Measurements from ENCODE around the gene UBXN7.

DNA sequence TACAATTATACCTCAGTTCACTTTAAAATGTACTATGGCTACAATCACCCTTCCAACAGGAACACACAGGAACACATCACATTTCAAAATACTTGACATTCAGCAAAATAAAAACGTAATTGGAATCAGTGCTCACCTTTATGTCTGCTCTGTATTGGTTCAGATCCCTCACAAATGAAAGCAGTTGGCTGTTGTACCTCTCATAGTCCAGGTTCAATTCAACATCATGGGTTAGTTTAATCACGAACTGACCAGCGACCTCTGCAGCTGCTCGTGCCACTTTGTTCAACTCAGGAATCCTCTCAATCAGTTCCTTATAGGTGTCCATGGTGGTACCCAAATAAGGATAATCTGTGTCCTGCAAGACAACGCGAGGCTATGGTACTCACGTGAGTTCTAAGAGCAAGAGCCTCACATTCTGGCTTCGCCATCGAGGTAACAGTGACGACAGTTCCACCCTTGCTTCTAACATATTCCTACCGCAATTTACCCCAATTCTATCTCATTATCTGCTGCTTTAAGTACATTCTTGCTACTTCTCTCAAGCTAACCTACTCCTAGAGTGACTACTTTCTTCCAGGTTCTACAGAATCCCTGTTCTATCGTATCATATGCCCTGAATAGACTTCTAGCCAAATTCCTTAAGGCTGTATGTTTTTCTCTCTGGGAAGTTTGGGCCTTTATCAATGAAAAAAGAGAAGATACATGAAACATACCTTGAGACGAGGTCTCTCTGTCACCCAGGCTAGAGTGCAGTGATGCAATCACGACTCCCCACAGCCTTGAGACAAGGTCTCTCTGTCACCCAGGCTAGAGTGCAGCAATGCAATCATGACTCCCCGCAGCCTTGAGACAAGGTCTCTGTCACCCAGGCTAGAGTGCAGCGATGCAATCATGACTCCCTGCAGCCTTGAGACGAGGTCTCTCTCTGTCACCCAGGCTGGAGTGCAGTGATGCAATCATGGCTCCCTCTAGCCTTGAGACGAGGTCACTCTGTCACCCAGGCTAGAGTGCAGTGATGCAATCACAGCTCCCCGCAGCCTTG is 26.6 kb downstream of the TFRC start:
- PRO-cap: no peak

- PRO-cap: no peak
Observed at GRCh38 chr3:196096331-196096998, 14.6 kb upstream of the TFRC start.

DNA sequence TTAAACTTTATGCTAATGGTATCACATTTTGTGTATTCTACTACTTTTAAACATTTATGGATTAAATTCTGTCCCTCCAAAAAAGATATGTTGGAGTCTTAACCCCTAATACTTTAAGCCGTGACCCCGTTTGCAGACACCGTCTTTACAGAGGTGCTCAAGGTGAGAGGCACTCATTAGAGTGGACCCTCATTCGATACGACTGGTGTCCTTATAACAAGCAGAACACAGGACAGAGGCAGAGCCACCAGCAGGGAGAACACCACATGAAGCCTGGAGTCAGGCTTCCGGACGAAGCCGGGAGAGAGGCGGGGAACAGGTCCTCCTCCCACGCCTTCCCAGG is 33.8 kb downstream of the ZDHHC19 start:
- PRO-cap: no peak

- PRO-cap: no peak
Observed at GRCh38 chr3:196193193-196194098, 17.8 kb downstream of the ZDHHC19 start.

GRCh38 chr3:196336446-196336978 is 1.7 kb downstream of the TM4SF19 start:
- PRO-cap: no peak

DNA sequence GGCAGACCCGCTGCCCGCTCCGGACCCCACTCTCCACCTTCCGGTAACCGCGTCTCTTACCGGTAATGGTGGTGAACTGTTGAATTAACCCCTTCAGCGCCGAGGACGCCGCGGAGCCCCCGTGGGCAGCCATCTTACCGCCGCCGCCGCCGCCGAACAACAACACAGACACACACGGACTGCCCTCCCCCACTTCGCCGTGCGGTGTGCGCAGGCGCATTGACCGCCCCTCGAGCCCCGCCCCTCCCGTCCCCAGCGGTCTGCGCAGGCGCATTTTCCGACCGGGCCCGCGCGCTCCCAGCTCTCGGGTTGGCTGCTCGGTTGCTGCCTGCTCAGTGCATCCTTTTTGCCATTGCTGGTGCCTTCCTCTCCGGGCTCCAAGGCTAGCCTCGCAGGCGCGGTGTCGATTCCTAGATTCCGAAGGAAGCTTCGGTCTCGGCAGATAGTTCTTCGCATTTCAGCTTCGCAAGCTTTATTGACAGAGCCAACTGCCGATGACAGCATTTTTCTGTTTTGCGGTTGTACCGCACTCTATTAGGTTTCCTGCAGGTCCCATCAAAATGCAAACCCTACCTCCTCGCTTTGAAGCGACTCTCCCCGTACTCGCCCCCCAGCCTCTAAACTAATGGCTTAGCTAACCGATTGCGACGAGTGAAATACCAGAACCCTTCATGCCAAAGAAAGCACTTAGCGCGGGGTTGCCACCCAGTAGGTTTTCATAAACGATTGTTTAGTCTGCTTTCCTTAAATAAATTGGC is at the start of gene UBXN7:
UBXN7 (minus strand) TSS at position 161 of the 758 bp plus-strand sequence.
- PRO-cap: bidirectional peak, plus-strand start at position 415 of the sequence, minus-strand start at position 161 of the sequence

DNA sequence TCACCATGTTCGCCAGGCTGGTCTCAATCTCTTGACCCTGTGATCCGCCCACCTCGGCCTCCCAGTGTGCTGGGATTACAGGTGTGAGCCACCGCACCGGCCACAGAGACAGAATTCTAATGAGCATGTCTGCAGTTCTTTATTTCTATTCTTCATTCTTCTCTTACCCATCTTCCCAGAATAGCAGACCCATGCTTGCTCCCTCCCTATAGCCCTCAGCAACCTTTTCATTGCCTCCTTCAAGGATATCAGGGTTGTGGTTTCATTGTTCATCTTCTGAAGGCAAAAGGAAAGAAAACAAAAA is 257 bp downstream of the SMCO1 start:
- PRO-cap: no peak

DNA sequence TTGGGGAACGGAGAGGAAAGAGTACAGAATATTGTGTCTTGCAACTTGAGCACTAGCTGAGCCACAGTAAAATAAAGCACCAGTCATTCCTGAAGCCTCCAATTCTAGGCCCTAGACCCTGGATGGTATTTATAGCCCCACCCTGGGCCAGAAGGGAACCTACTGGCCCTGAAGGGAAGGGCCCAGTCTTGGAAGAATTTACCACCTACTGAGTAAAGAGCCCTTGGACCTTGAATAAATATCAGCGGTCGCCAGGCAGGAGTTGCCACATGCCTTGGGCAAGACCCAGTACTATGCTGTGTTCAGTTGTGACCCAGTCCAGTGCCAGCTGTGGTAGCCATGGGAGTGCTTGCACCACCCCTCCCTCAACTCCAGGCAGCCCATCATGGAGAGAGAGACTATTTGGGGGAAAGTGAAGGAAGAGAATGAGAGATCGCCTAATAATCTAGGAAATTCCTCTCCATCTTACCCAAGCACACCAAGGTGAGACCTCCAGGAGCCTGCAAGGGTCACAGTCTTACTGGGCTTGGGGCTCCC is 26.9 kb downstream of the NCBP2 start:
- PRO-cap: no peak

DNA sequence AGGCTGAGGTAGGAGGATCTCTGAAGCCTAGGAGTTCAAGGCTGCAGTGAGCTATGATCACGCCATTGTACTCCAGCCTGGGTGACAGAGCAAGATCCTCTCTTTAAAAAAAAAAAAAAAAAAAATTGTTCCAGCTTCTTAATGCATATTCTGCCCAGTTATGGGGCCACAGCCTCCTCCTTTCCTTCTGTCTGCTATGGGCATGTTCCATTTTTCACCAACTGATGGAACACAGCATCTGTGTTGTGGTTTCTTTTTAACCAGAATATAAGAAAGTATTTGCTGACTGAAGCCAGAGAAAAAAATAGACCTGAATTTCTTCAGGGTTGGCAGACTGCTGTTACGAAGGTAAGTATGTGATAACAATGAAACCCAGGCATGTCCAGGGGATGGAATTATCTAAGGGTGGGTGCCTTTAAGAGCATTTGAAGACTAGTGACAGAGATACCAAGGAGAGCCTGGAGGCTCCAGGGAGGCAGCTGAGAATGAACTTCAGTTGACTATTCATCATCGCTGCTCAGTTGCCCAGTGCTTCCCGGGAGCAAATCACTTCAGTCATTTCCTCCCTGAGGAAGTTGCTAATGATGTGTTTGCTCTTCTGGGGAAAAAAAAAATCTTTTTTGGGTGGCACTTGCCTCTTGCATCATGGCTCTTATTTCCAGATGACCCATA is 14.7 kb downstream of the NCBP2 start:
- PRO-cap: no peak

DNA sequence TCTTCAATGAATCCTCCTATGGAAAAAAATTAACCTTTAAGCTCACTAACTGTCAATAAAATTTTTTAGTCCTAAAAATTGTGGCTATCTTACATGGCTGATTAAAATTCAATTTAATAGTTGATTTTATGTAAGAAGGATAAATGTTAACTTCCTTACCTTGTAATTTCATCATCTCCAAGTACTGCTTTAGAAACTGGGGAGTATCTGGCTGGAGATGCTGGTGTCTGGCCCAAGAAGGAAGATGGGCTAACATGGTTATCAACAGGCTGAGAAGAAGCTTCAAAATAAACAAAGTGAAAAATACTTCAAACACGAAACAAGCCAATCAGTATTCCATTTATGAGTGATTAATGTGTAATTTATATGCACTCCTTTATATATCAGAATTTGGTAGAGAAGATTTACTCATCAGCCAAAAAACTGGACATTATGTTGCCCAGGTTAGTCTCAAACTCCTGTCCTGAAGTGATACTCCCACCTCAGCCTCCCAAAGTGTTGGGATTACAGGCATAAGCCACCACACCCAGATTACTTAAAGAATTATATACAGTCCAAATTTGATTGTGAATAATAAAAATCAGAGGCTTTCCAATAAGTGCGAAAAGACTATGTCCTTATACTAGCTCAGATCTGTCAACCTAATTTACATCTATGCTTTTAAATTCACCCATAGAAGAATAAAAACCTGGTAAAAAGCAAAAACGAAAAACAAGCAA is 89.8 kb upstream of the MELTF start:
- PRO-cap: no peak

DNA sequence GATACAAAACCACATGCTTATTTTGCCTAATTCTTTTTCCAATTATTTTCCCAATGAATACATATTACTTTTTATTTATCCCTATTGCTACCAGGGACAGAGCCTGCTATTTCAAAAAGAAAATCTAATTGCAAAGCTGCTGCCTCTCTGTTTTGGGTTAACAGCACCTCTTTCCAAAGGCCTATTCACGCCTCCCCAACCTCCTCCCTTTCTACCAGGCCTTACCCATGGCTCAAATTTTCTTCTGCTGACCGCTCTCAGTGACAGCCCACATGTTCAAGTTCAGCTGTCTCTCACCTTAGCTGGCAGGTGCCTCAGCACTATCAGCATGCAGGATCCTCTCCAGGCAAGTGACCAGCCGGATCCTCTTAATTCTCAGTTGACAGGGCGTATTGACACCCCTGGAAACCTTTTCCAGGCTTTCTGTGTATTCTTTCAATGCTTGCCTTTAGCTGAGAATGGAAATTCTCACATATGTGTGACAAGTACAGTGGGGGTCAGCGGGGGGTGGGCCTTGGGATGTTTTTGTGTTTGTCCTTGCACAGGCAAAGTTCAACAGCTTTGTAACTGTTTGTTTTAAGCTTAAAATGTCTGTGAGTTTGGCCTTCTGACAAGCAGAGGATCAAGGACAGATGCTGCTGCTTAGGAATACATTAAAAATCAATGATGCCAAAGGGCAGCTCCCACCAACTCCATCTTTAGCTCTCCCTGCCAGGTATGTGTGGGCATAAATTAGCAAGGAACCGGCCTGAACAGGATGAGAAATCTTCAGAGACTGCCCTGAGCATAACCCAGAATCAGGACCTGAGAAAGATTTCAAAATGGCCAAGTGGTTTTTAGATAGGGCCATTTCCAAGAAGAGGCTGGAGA is 17.4 kb upstream of the BDH1 start:
- PRO-cap: no peak

DNA sequence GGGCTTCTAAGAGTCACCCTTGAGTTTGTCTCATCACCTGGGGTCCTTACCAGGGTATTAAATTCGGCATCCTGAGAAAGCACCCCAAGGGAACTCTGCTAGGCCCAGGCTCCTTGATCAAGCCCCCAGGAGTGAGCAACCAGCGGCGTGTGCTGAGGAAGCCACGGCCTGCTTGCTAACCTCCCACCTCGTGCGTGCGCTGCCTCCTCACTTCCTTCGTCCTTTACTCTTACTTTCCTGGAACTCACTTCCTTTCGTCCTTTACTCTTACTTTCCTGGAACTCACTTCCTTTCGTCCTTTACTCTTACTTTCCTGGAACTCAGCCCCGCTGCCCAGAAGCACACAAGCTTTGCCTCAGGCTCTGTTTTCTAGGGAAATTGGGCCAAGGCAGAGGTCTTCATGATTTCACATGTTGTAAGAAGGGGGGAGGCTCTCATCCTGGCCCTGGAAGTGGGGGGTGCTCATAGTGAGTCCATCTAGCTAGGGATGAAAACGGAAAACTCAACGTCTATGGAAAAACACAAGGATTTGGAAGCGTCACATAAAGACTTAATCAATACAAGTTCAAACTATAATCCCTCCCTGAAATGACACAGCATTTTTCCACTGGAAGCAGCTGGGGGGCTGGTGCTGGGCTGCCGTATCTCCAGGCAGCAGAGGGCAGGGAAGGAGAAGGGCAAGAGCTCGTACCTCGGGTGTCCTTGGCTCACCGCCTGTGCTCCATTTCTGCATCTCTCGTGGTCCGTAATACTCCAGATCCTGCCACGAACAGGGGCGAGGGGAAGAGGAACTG is 36.8 kb upstream of the BDH1 start:
- PRO-cap: no peak

- PRO-cap: no peak
Observed at GRCh38 chr3:197748677-197749044, 1.0 kb upstream of the FYTTD1 start.

- PRO-cap: no peak
Observed at GRCh38 chr3:197847790-197848205, 56.7 kb downstream of the LRCH3 start.

DNA sequence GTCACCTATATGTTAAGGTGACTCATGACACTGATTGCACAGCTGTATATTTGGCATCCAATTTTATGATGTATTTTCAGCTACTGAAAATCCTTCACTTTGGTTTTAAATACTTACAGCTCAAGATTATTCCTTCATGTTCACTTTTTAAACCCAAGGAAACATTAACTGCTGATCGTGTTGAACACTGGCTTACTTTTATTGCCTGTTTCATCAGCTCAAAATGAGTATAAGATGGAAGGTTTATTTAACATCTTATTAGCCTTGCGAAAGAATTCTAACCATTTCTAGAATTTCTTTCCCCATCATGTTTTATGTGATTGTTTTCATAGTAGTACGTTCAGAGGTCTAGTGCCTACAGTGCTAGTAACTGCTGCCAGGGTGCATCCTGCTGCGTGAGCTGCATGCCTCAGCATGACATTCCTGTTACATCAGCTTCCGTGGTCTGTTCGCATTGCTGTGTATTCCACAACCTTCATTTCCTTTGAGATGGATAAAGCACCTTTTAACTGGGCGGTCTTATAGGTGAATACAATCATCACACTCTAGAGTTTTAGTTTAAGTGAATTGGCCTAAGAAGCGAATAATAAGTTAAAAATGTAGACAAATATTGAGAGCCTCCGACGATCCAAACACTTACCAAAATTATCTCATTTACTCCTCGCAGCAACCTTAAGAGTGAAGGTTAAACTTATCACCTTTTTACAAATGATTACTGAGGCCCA is 63.9 kb downstream of the LRCH3 start:
- PRO-cap: no peak

DNA sequence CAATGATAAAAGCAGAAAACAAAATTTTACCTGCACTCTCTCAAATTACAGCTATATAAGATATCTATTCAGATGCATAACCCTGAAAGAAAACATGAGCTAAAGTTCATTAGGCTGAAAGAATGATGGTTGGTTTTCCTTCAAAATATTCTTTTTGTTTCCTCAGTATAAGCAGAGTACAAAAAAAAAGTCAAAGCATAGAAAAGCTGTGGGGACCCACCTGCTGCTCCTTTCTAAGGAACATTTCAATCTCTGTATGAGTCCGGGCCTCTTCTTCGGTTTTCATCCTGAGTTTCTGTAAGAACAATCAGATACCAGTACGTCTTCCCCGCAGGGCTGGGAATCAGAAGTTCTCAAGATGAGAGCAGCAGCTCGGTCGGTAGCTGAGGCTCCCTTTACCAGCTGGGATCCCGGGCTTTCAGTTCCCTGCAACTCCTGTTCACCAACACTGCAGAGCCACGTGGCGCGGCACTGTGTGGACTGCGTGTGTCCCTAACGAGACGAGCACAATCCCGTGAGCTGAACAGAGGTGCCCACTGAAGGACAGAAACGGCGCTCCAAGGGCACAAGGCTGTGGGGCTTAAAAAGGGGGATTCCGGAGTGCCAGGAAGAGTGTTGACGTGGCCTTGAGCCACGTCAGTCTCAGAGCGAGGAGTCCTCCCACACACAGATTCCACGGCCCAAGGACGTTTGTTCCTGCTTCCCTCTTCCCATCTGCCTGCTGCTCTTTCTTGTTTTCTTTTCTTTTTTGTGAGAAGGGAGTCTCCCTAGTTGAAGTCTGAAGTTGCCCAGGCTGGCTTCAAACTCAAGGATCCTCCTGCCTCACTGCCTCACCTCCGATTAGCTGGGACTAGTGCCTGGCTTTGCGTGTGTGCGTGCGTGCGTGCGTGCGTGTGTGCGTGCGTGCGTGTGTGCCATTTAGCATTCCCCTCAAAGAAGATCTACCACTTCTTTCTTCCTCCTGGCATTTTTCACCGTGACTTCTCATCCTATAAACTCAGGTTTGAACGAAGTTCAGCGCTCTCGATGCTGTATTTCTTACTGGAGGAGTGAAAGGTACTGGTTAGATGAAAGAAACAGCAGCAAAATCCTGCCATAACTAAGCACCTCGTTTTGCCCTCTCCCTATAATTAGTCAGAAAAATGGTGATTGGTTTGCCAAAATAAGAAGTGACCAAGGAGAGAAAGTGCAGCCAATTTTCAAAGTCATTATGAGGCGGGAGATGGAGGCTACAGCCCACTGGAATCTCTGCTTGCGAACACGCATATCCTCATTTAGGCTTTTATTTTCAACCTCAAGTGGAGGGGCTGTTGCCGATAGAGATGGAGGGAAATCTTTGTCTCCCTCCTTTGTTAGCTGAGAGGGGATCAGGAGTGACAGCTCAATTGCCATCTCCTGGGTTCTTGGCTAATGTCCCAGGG is 37.0 kb upstream of the RPL35A start:
- PRO-cap: no peak

GRCh38 chr3:197949195-197949988 is 598 bp upstream of the RPL35A start:
- PRO-cap: bidirectional peak, plus-strand start at chr3:197950193, minus-strand start at chr3:197949868

GRCh38 chr3:197960989-197961256 is 906 bp downstream of the LMLN start:
- PRO-cap: no peak

Measured in mesothelial cell of epicardium (in vitro differentiated cells).